ENCODE measurements around a stretch of chr4.

- RRBS, result no CpG with 5 or more reads among the region's 1 CpG
Measured at GRCh38 chr4:24280224-24280560, 304.2 kb downstream of the DHX15 start.

- RRBS, result no CpG with 5 or more reads among the region's 1 CpG
Measured at GRCh38 chr4:24312516-24312793, 271.9 kb downstream of the DHX15 start.

DNA sequence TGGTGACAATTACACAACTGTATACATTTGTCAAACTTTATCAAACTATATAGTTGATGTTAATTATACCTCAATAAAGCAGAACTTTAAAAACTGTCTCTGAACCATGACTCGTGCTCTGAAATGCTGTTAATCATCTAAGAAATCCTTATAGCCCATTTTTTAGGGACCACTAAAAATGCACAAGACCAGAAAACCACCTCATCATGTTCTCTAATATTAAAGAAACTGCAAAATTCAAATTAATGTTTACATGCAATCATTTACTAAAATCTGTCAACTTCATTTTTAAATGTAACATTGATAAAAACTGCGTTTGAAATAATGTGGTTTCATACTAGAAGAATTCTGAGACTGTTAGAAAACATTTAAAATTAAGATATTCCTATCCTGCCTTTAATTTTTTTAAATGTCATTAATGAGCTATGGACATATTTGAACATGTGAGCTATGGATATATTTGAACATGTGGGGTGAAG lies 60.1 kb downstream of the DHX15 start:
- RRBS, result no CpG with 5 or more reads among the region's 2 CpGs

- RRBS, result no CpG with 5 or more reads among the region's 7 CpGs
Measured at GRCh38 chr4:24843981-24844548, 48.7 kb downstream of the SOD3 start.

GRCh38 chr4:24979466-24979935 lies 51.2 kb downstream of the LGI2 start:
- RRBS, result no CpG with 5 or more reads among the region's 7 CpGs

DNA sequence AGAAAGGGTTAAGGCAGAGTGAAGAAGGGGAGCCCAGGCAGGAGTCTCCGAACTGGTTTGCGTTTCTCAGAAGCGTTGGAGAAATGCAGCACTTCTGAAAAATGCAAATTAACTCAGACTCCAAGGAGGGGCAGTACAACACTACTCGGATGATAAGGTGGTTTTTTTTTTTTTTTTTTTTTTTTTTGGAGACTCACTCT lies 67.2 kb downstream of the ANAPC4 start:
- RRBS, result no CpG with 5 or more reads among the region's 4 CpGs

DNA sequence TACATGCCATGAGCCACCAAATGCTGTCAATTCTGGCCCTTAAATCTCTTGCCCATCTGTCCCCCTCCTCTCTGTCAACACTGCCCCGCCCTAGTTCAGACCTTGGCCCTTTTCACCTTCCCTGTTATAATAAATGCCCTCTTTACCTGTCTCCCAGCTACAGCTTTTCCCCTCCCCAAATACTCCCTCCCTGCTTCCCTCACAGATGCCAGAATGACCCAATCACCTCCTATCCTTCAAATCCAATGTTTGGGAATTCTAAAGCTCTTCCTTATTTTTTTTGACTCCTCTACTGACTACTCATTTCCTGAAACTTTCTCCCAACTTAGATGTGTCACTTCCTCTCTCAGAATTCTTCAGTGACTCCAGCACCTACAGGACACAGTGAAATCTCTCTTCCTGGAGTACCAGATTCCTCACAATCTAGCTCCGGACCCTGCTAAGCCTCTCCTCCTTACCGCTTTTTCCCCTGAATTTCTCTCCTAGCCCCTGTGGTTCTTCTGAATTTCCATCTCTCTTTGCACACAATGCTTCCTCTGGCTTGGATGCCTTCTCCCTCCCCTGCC lies 79.9 kb downstream of the ANAPC4 start:
- RRBS, result no CpG with 5 or more reads among the region's 3 CpGs

- RRBS, result no CpG with 5 or more reads among the region's 6 CpGs
Measured at GRCh38 chr4:25880113-25880698, 17.4 kb upstream of the SEL1L3 start.

- RRBS, result no CpG with 5 or more reads among the region's 2 CpGs
Measured at GRCh38 chr4:26051114-26051385, 137.0 kb downstream of the SMIM20 start.

GRCh38 chr4:26075135-26075922 lies 161.3 kb downstream of the SMIM20 start:
- RRBS, result no CpG with 5 or more reads among the region's 3 CpGs

GRCh38 chr4:26174943-26175666 lies 145.7 kb upstream of the RBPJ start:
- RRBS, result no CpG with 5 or more reads among the region's 11 CpGs

DNA sequence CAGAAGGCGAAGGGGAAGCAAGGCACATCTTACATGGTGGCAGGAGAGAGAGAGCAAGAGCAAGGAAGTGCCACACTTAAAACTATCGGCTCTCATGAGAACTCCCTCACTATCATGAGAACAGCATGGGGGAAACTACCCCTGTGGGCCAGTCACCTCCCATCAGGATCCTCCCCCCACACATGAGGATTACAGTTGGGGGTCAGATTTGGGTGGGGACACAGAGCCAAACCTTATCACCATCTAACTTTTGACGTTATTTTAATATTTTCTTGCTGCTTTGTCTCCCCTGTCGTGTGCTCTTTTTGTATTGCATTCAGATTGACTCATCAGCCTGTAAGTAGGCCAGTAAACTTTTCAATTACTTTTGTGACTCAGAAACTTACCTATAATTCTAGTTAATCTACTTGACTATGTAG lies 18.1 kb downstream of the STIM2 start:
- RRBS, result no CpG with 5 or more reads among the region's 4 CpGs

- RRBS, result no CpG with 5 or more reads among the region's 67 CpGs
Measured at GRCh38 chr4:30719299-30720293, 573 bp upstream of the PCDH7 start.

DNA sequence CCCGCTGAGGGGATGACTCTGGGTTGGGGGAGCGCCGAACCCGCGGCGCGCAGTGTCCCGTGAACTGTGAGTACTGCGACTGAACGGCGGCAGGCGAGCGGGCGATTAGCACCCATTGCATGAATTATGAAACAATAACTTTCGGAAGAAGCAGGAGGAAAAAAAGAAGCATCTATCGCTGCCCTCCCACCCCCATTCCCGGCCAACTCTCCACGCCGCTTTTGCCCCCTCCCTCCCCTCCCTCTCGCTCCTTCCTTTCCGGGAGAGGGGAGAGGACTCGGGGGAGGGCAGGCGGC lies 836 bp downstream of the PCDH7 start:
- RRBS, result 17% methylated on average over 7 of the region's 23 CpGs

GRCh38 chr4:31995875-31996582 lies 1275.9 kb downstream of the PCDH7 start:
- RRBS, result no CpG with 5 or more reads among the region's 31 CpGs

DNA sequence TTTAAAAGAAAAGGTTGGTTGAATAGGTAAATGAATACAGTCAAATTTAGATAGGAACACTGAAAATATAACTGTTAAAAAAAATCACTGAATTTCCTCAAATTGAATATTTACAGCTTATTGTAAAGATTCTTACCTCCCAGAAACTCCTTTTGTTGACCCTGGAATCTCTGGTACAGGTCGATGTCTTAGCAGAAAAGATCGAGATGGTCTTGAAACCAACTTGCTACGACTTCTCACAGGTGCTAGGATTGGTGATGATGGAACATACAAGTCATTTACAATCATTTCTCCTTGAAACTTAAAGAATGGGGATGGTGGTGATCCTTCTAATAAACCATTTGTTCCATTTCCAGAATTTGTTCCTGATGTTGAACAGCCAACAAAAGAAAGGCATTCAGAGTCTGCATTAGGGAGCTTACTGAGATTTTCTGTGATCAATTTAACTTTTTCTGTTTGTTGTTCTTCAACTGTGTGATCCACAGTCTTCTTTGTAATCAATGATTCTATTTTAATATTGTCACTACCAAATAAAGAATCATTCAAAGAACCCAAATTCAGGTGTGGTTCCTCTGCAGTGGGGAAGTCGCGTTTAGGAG lies 15.8 kb downstream of the ARAP2 start:
- RRBS, result no CpG with 5 or more reads among the region's 5 CpGs

Measured in HL-60 (cell line).